Suprapubic skin (tissue), 4 donors: ENCODE data around the genes FAM20A and ABCA8.

- PRO-cap: no peak
- RAMPAGE, long total RNA, 4 experiments: no peak in any of the 4 experiments
Observed at GRCh38 chr17:68302457-68302720, 11.1 kb downstream of the ARSG start.

DNA sequence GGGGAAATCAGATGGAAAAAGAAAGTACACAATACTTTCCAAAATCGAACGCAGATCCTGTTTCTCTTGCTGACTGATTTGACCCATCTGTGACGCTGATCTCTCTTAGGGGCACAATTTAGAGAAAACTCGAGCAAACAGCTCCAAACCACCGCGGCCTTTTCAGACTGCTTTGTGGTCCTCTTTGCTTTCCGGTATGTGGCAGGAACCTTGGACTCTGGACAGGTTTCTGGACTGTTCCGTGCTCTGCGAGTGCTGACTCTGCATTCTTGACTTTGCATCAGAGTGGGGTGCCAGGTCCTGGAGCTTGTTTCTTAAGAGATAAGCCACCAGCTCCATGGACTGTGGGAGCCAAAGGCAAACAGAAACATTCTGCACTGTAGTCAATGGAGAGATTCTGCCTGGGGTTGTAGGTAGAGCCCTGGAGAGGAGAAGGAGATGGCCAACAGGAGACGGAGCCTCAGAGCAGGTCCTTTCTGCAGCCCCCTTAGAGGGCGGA is 65.7 kb downstream of the WIPI1 start:
- PRO-cap: no peak
- RAMPAGE, long total RNA, 4 experiments: no peak in any of the 4 experiments

- PRO-cap: no peak
- RAMPAGE, long total RNA, 4 experiments: no peak in any of the 4 experiments
Observed at GRCh38 chr17:68454081-68454755, 3.1 kb downstream of the WIPI1 start.

DNA sequence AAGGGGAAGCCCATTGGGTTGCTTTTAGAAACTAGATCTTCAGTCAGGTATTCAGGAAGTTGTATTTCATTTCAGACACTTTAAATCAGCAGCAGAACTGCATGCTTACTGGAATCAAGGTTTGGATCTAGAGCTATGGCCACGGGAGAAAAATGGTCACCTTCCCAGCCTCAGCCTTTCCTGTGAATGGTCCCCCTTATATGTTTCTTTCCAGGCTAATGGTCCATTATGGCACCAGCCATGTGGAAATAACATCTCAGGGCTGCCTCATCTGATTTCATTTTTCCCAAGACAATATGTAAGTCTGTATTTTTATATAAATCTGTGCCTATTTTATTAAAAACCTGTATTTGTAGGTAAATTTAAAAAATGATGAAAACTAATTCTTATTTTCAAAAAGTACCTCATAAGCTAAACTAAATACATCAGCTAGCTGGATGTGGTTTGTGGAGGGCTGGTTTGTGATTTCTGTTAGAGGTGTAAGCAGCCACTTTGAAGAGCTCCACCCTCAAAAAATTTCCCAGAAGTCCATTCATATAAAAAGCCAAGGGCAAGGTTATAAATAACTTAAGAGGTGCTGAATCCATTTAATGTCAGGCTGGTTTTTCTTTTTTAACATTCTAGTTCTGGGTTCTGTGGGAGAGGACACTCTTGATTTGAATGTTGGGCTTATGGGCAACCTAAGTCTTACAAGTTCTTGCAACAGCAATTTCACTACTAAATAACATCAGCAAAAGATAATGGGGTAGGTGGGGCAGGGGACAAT is 3.2 kb upstream of the WIPI1 start:
- PRO-cap: unidirectional peak, plus-strand start at position 615 of the sequence
- RAMPAGE, long total RNA, 4 experiments: no peak in any of the 4 experiments

DNA sequence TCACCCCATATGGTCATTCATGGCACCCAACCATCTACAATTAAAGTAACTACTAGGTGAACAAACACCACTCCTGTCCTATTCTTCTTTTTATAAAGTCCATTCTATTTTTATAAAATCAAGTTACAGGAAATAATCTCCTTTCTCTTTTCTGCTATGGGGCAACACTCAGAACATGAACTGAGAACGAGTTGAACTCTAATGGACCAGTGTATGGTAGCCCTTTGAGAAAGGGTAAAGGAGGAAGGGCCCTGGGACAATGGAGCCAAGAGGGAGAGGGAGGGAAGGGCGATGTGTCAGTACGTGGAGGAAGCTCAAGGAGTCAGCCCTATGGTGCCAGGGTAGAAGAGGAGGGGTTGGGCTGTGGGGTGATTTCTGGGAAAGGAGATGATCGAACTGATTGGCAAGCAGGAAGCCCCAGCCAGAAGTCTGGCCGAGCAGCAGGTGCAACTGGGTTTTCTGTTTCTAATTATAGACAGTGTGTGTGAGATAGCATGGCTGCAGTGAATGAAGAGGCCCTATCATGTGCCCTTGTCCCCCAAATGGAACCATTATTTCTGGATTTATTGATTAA is 4.3 kb upstream of the WIPI1 start:
- PRO-cap: no peak
- RAMPAGE, long total RNA, 4 experiments: no peak in any of the 4 experiments

DNA sequence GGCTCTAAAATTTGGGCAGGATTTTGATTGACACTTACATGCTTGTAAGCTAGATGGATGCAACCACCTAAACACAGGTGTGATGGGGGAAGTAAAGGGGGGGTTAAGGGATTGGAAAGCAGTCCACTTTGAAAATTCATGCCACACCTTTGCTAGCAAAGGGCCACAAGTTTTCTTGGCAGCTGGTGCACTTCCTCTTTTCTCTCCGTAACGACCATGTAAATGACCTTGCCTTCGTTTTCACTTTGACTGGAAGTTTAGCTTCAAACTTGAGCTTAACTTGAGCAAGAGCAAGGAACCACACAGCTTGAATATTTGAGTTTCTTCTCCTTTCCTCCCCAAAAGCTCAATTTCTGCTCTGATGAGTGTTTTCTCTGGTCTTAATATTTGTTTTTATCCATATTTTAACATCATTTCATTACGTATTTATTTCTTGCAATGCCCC is 14.2 kb upstream of the PRKAR1A start:
- PRO-cap: no peak
- RAMPAGE, long total RNA, 4 experiments: no peak in any of the 4 experiments

GRCh38 chr17:68599572-68599805 is 1.7 kb downstream of the FAM20A start:
- PRO-cap: no peak
- RAMPAGE, long total RNA, 4 experiments: no peak in any of the 4 experiments

GRCh38 chr17:68600821-68601589 is at the start of gene FAM20A:
Gene FAM20A, minus strand, starts transcription at chr17:68601367.
- PRO-cap: unidirectional peak, minus-strand start at chr17:68601347
- RAMPAGE, long total RNA, 4 experiments: no peak in any of the 4 experiments

- PRO-cap: no peak
- RAMPAGE, long total RNA, 4 experiments: no peak in any of the 4 experiments
Observed at GRCh38 chr17:68749639-68750345, 148.6 kb upstream of the FAM20A start.

DNA sequence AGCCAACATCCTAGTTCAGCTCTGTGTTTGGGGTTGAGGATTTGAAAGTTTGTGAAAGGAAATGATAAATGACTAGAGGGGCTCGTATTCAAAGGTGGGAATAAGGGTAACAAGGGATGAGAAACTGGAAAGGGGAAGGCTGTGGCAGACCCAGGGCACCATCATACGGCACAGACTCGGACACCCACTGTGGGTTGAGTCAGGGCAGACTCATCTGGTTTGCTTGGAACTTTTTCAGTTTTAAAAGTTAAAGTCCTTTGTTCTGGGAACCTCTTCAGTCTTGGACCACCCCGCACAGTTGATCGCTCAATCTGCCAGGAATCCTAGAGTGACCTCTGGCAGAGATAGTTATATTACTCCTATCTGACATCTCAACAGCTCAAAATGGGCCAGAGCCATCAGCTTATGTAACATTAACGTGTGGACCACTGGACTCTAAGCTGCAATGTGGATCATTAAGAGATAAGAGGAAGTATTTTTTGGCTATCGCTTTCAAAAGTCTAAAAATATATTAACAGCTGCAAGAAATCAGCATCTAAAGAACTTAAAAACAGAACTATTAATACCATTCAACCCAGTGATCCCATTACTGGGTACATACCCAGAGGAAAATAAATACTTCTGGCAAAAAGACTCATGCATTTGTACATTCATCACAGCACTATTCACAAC is 164.2 kb downstream of the ABCA8 start:
- PRO-cap: no peak
- RAMPAGE, long total RNA, 4 experiments: no peak in any of the 4 experiments

- PRO-cap: no peak
- RAMPAGE, long total RNA, 4 experiments: no peak in any of the 4 experiments
Observed at GRCh38 chr17:68943465-68943832, 11.7 kb downstream of the ABCA8 start.

DNA sequence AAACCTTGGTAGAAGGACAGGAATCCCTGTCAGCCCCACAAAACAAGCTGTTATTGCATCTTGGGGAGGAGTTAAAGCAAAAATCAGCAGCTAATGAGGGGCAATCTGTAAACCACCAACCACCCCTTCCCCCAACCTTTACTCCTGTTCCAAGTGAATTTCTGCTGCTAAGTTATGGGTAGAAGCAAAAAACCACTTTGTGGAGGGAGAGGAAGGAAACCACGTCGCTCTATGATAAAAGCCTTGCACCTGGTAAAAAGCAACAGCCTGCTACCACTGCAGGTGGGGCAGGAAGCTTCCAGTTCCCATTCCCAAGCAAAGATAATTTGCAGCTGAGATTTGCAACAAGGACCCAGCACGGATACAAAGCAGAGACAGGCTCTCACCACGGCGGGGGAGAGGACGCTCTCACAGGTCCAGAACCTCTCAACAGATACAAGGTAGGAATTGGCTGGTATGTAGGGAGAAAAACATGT is 10.7 kb downstream of the ABCA8 start:
- PRO-cap: no peak
- RAMPAGE, long total RNA, 4 experiments: no peak in any of the 4 experiments

DNA sequence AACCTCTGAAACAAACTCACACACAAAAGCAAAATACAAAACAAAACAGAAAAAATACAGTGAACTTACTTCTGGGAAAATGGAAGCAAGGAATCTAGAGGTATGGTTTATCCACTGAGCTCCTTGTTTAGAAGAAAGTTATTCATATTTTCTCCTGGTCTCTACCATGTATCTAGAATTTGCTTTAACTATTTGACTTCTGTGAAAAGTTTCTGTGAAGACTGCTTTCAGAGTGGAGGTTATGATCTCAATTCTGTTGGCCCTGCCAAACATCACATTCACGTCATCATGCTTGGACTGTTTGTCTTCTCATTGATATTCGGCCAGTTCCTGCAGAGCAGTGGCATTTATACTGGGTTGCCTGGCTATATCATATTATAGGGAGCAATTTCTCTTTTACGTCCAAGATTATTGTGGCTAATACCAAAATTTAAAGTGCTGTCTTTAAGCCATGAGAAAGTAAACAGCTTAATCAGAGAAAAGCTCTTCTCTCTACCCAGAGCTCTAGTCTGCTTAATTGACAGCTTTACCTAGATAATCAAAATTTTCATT is at the start of gene ABCA8:
TSS of gene ABCA8 (minus strand) at position 243 of the 552 bp plus-strand sequence.
- PRO-cap: no peak
- RAMPAGE, long total RNA, 4 experiments: start-site peak on the minus strand in 3 of 4 experiments, centred at positions 212 to 228 of the sequence, 22 to 71 reads per replicate

GRCh38 chr17:69087690-69088382 is 27.1 kb upstream of the ABCA9 start:
- PRO-cap: no peak
- RAMPAGE, long total RNA, 4 experiments: no peak in any of the 4 experiments

GRCh38 chr17:69325460-69325850 is 1.5 kb downstream of the ABCA5 start:
- PRO-cap: no peak
- RAMPAGE, long total RNA, 4 experiments: no peak in any of the 4 experiments

- PRO-cap: no peak
- RAMPAGE, long total RNA, 4 experiments: no peak in any of the 4 experiments
Observed at GRCh38 chr17:69357615-69358242, 30.8 kb upstream of the ABCA5 start.

- PRO-cap: no peak
- RAMPAGE, long total RNA, 4 experiments: no peak in any of the 4 experiments
Observed at GRCh38 chr17:69580969-69581938, 166.8 kb downstream of the MAP2K6 start.

- PRO-cap: no peak
- RAMPAGE, long total RNA, 4 experiments: no peak in any of the 4 experiments
Observed at GRCh38 chr17:69900596-69901018, 174.4 kb upstream of the KCNJ16 start.

GRCh38 chr17:70077924-70078255 is 2.9 kb downstream of the KCNJ16 start:
- PRO-cap: no peak
- RAMPAGE, long total RNA, 4 experiments: no peak in any of the 4 experiments

- PRO-cap: no peak
- RAMPAGE, long total RNA, 4 experiments: no peak in any of the 4 experiments
Observed at GRCh38 chr17:70099027-70099858, 24.2 kb downstream of the KCNJ16 start.